ENCODE data around the gene MGAT3.

DNA sequence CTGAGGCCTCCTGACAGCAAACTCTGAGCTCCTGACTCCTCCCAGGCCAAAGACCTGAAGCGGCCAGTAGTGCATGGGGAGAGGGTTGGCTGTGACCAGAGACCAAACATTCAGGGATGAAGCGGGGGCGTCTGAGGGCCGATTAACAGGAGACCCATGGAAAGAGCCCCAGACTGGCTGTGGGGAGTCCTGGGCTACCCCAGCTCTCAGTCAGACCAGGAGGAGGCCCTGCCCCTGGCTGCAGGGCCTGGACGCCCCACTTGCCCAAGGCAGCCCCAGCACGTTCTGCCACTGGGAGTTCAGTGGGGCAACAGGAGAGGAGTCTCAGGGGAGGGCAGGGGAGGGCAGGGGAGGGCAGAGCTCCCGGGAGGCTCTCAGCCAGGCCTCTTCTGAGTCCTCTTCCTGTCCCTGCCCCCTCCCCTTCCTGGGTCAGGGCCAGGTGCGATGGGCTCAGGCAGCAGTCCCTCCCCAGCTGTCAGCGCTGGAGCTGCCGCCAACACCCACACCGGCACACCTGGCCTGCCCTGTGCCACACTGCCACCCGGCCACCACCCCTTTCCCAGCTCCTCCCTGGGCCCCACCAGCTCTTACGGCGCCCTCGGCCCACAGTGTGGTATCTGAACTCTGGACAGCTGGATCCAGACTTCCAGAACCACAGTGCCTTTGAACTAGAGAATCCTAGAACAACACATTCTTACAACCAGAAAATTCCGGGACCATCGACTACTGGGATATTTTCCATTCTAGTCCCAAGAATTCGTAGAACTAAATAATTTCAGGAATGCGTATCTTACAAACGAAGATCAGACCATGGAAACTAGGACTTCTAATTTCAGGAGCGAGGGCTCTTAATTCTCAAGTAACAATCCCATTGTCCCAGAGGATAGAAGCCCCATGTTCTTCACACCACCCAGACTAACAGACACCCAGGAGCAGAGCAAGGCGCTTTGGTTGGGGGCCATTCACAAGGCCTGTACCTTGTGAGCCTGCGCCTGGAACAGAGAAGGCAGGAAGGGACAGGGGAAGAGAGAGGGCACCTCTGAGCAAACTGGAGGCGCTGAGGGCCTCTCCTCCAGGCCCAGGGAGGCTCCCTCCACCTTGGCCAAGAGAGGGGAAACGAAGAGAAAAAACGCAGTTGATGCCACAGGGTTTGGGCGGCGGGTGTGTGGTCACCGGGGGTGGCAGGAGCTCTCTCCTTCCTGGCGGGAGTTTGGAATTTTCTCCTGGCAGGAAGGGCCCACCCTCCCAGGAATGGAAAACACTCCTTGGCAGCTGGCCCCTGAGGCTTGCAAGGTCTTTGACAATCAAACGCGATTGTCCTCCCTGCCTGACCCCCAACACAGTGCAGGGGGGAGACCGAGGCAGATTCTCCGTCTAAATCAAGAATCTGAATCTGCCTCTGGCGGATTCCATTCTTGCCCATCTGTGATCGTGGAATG, 21.6 kb downstream of the RPL3 start:
- PRO-cap, result no peak

DNA sequence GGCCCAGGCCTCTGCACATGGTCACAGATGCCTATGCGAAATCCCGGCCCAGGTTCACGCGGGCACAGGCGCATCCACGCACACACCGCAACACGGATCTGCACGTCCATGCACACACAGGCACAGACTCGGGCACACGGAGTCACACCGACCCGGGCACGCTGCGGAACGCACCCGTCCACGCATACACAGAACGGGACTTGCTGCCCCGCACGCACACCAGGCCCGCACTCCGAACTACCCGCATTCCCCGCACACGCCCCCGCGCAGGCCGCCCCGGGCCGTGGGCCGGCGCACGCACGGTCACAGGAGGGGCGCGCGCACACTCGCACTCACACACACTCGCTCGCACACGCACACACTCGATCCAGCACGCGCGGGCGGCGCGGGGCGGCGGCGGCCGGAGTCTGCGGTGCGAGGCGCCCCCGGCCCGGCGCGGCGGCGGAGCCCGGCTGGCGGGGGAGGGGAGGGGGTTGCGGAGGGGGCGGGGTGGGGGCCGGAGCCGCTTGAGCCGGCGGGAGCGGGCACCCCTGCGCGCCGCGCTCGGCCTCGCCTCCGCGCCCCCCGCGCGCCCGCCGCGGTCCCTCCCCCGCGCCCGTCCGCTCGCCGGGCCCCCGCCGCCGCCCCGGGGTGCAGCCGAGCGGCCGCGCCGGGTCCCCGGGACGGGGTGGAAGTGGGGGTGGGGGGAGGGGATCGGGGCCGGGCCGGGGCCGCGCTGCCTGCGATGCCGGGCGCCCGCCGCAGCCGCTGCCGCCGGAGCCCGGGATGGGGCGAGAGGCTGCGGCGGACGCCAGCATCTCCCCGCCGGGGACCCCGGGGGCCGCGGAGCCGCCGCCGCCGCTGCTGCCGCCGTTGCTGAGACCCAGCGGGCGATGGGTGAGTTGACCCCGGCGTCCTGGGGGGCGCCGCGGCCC, at the start of gene MGAT3:
Gene MGAT3, plus strand, starts transcription at position 331 of the 914 bp plus-strand sequence.
- PRO-cap, result no peak

GRCh38 chr22:39519034-39519326, 1.4 kb upstream of the ATF4 start:
- PRO-cap, result no peak

DNA sequence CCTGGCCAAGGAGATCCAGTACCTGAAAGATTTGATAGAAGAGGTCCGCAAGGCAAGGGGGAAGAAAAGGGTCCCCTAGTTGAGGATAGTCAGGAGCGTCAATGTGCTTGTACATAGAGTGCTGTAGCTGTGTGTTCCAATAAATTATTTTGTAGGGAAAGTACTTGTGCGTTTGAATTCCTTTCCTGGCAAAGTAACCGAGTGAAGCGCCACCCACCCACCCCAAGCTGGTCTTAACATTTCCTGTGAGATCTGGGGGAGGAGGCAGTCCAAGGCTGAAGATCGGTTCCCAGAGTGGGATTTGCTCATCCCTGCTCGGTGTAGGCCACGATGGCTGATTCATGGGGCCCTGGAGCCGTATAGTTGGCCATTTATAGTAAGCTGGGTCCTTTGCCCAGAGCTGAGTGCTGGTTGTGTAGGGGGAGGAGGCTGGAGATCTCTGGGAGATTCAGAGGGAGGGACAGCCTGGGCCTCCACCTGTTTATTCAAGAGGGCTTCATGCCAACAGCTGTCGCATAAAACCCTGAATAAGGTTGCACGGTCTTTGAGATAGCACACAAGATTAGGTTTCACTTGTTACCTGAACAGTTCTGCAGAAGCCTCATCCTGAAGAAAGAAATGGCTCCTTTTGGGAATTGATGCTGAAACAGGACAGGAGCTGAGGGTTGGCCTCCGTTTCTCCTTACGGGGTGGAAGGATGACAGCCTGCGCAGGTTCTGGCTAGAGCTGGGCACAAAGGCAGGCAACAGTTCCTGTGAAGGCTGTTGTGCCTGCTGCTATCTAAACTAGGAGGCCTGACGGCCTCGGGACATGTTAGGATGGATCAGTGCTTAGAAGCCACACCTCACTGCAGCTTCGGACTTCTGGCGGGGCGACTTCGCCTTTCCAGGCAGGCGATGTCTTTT, 2.4 kb downstream of the ATF4 start:
- PRO-cap, result no peak

DNA sequence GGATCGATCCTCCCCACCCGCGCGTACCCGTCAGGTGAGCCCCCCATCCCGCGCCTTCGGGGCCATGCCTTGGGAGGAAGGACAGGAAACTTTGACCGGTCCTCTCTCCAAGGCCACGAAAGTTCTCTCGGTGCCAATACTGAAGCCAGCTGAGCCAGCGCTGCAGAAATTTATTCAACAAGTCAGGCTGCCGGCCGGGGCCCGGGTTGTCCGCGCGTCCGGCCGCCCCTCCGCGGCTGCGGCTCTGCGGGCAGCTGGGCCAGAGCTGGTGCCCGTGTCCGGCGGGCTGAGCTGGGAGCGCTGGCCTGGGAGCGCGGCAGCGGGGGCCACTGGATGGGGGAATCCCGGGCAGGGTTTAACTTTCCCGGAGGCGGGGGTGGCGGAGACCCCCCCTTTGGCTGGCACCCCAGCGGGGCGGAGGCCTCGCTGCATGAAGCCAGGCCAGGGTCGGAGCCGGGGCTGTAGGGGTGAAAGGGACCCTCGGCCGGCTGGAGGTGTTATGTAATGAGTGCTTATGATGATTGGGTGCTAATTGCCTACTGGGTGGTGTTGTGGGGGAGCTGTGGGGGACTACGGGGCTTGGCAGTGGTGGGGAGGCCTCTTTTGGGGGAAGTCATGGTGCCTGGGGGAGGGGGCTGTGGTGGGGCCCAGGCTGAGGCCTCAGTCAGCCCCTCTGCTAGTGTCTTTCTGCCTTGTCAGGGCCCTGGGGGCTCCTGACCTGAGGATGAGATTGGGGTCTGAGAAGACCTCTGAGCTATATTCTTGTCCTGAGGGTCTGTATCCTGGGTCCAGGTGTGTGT, 12.2 kb upstream of the CACNA1I start:
- PRO-cap, result no peak

GRCh38 chr22:39661845-39662275, 91.3 kb downstream of the CACNA1I start:
- PRO-cap, result no peak

DNA sequence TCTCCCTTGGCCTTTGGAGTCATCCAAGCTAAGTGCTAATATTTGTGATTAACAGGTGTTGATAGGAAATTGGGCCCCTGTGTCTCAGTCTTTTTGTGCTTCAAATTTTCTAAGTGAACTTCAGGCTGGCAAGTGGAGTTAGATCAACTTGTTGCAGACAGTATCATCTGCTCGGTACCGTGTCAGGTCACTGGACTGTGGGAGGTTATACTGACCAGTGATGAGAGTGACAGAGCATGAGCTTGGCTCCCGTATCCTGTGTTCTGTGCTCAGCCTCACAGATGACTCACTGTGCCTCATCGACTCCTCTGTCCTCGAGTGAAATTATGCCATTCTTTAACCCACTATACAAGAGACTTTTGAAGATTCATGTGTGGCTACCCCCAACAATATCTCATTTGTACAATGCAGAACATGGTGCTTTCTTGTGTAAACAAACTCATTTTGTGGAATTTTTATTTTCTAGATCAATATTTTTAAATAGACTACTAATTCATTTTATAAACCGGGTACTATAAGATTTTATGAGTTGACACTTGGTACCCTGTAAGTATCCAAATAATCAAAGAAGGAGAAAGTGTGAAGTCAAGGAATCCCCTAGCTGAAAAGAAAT, 7.9 kb downstream of the GRAP2 start:
- PRO-cap, result no peak

DNA sequence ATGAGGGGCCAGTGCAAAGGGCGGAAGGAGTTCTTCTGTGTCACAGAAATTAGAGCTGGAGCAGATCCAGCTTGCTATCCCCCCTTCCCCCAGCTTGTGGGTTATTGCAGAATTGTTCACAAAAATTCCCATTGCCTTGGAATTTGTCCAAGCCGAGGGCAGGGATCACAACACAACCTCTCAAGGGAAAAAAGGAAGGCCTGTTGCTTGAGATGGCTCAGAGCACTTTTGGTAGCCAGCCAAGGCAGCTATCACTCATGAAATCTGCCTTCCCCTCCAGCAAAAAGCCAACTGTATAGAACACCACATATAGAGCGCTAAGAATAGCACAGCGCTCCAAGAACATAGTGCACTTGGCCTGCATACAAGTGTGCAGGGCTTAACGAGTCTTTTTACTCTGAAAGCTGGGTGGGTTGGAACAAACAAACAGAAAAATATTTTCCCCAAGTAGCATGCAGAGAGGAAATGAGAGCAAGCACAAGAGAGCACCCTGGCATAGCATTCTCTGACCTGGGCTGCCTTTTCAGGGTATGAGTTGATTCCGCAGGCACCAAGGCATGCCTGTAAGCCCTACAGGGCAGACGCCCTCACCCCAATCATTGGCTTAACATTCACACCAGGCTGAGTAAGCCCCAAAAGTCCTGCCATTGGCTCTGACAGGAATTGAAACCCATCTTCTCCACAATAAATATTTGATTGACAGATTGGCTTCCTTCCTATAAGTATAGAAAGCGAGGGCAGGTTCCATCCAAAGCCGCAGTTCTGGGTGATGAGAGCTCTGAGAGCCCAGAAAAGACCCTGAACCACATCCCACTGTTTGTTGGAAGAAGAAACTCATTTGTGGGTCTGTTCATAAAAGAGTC, 46.4 kb downstream of the FAM83F start:
- PRO-cap, result no peak

DNA sequence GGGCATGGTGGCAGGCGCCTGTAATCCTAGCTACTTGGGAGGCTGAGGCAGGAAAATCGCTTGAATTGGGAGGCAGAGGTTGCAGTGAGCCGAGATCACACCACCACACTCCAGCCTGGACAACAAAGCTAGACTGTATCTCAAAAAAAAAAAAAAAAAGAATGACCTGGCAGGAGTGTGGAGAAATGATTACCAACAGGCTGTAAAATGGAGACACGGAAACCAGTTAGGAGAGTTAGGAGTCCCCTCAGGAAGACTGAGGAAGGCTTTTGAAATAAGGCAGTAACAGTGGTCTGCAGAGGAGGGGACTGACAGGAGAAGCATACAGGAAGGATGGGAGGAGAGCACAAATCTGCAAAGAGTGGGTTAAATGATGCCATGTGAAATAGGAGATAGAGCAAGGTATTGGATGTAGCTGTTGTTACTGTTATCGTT, 39.9 kb upstream of the TNRC6B start:
- PRO-cap, result no peak

GRCh38 chr22:40200889-40201088, 23.1 kb downstream of the TNRC6B start:
- PRO-cap, result no peak

- PRO-cap, result no peak
Measured at GRCh38 chr22:40210819-40211289, 33.1 kb downstream of the TNRC6B start.

DNA sequence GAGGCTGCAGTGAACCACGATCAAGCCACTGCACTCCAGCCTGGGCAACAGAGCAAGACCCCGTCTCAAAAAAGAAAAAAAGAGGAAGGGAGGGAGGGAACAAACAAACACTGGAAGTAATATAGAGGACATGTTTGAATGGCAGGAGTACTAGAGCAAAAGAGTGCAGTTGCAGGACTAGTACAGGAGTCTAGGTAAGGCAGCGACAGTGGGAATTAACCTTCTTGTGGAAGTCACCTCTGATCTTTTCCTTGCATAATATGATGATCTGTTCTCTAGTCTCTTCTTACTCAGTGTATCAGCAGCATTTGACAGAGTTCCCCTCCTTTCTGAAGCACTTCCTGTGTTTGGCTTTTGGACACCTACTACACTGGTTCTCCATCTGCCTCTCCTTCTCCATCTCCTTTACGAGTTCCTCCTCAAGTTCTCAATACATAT, 57.1 kb upstream of the ADSL start:
- PRO-cap, result no peak

DNA sequence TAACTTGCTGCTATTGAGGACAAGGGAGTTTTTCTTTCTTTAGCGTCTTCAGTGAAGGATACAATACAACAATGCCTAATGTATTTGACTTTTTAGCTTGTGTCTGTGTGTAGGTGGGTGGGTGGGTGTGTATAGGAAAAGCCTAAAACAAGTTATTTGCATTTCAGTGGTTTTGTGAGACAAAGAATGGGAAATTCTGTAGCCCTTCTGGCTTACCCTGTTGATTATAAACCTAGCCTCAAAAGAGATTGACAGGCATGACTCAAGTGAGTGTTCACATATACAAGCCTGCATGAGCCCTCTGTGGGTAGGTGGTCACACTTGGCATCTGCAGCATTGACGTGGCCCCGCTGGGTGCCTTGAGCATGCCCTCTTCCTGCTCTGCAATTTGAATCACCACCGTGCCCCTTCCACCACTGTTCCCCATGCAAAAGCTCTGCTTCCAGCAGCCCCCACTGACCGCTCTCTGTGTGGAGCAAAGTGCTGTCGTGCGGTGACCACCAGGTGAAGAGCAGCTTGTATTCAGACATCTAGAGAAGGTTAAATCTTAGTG, 21.0 kb upstream of the ADSL start:
- PRO-cap, result no peak

DNA sequence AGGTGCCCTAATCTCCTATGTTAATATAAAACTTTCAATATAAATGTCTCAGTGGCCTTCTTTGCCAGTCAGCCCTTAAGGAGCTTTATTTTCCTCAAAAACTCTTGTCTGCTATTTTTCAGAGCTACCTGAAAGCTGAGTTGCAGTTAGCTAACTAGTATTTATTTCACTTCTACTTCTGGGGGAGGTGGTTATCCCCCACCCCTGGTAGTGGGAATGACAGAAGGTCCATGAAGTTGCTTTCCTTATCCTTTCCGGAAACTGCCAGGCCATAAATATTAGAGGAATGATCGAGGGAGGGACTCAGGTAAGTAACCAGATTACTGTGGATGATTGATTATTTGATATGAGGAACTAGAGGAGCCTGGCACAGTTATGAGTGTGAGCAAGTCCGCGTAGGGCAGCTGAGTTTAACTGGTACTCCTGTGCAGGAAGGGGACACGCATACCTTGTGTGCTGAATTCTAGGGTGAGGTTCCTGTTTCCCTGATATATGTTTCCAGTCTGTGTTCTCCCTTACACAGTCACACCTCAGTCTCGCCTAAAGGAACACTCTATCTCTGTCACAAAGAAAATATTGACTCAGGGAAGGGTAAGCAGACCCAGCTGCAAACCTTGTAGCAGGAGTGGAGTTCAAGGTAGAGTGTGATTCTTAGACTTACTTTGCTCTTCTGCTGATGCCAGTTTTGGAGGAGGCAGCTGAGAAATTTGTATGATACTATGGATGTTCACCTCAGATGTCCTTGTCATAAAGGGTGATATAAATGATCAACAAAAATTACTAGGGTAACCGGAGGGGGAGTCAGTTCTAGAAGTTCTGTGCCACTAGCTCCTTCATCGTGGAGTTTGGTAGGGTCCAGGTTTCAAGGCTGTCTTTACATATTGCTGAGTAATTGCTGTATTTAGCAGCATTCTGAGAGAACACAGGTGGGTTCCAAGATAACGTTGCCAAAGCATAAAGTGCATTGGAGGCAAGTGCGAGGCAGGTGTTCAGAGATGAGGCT, 17.4 kb downstream of the SGSM3 start:
- PRO-cap, result no peak

DNA sequence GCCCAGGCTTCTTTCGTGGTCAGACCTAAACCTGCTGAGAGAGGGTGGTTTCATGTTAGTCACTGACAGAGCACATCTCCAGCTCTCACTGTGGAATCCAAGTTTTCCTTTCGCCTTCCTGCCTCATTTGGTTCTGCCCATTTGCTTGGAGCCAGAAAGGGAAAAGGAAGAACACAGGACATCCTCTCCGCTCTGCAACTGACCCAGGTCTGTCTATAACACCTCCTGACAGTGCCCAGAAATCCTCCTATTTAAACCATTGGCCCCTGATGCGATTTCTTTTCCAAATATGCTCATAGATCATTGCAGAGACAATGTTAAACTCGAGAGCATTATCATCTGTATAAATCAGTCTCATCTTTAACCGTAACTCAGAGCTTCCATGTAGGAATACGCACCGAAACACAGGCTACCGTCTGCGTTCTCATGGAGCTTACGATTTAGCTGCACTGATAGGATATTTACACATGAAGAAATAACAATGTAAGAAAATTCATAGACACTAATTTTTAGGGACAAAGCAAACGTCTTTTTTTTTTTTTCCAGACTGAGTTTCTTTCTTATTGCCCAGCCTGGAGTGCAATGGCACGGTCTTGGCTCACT, 60.7 kb downstream of the MCHR1 start:
- PRO-cap, result no peak

GRCh38 chr22:40818311-40819147, 617 bp downstream of the SLC25A17 start:
- PRO-cap, result no peak

GRCh38 chr22:40951521-40952249, 507 bp downstream of the RBX1 start:
- PRO-cap, result bidirectional peak, plus-strand start at chr22:40951985, minus-strand start at chr22:40951561

GRCh38 chr22:41001696-41001992, 50.5 kb downstream of the RBX1 start:
- PRO-cap, result no peak

- PRO-cap, result no peak
Measured at GRCh38 chr22:41093225-41093409, 725 bp downstream of the EP300 start.

GRCh38 chr22:41102127-41102901, 9.9 kb downstream of the EP300 start:
- PRO-cap, result no peak

All from WTC11 (cell line).